ENCODE measurements around the gene RUFY3.

GRCh38 chr4:69767147-69767508 is 6.7 kb upstream of the SULT1B1 start:
- RRBS = no CpG with 5 or more reads among the region's 2 CpGs

- RRBS = no CpG with 5 or more reads among the region's 6 CpGs
Observed at GRCh38 chr4:70721475-70722334, at the start of gene RUFY3. RUFY3 (plus strand) TSS chr4:70721964.

DNA sequence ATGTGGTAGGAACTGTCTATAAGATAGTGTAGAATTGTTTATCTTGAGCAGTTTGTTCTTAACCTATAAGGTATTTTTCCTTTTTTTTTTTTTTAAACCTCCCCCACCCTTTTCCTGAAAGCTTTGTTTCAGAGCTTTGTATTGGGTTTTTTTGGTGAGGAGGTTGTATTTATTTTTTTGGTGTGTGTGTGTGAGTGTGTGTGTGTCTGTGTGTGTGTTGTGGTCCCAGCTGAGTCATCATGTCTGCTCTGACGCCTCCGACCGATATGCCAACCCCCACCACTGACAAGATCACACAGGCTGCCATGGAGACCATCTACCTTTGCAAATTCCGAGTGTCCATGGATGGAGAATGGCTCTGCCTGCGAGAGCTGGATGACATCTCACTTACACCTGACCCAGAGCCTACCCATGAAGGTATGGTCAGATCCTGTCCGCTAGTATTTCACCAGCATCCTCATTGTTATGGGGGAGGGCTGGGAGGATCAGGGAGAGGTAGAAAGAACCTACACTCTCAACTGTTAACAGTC is 636 bp downstream of the RUFY3 start:
- RRBS = no CpG with 5 or more reads among the region's 6 CpGs

GRCh38 chr4:70728107-70728755 is 6.5 kb downstream of the RUFY3 start:
- RRBS = no CpG with 5 or more reads among the region's 12 CpGs

GRCh38 chr4:70992309-70992742 is 1.1 kb upstream of the DCK start:
- RRBS = no CpG with 5 or more reads among the region's 7 CpGs

DNA sequence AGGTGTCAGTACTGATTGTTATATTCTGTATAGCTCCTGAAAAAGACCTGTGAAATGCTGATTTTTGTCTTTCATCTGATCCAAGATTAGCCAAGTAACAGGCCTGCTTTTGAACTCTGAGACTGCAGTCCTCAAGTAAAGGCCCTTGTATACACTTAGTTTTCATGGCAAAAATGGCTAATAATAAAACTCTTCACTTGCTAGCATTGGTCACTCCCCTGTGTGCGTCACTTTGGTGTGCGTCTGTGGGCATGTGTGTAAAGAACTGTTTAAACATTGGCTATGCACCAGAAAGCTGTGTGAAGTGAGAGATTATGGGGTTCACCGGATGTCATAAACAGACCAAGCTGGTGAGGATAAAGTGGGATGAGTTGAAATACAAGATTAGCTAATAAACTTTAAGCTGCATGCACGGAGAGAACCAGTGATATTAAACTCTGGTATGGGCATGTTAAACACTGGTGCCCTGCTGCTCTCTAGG is 43.2 kb downstream of the SLC4A4 start:
- RRBS = no CpG with 5 or more reads among the region's 4 CpGs

GRCh38 chr4:72953533-72954070 is 115.9 kb downstream of the COX18 start:
- RRBS = no CpG with 5 or more reads among the region's 2 CpGs

- RRBS = no CpG with 5 or more reads among the region's 3 CpGs
Observed at GRCh38 chr4:73118291-73118967, 48.9 kb upstream of the COX18 start.

DNA sequence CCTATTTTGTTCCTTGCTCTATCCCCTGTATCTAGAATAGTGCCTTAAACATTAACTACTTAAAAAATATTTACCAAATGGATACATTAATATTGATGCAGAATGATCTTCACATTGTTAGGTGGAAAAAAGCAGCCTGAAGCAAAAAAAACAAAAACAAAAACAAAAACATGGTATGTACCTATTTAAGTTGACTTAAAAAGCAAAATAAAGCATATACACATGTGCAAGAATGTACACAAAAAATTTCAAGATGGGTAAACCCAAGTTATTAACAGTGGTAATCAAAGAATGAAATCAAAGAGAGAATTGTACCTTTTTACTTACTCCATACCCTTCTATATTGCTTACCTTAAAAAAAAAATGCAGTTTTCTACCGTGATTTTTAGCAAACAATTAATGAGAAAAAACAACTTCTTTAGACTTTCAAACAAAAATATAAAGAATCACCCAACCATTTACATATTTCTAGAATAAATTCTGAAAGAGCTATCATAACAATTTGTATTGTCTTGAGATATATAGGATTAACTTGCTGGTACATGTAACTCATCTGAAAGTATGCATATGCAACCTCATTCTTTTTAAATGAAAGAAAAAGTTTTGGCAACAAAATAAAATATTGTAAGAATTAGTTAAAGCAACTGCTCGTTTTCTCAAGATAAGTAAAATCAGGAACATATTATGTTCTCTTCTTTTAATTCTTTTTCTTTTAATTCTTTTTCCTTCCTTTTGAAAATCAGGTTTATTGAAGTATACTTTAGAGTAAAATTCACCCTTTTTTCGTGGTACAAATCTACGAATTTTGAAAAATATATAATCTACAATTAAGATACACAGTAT is 66.2 kb downstream of the ANKRD17 start:
- RRBS = no CpG with 5 or more reads among the region's 4 CpGs

- RRBS = no CpG with 5 or more reads among the region's 15 CpGs
Observed at GRCh38 chr4:73249895-73250640, 8.5 kb downstream of the ANKRD17 start.

DNA sequence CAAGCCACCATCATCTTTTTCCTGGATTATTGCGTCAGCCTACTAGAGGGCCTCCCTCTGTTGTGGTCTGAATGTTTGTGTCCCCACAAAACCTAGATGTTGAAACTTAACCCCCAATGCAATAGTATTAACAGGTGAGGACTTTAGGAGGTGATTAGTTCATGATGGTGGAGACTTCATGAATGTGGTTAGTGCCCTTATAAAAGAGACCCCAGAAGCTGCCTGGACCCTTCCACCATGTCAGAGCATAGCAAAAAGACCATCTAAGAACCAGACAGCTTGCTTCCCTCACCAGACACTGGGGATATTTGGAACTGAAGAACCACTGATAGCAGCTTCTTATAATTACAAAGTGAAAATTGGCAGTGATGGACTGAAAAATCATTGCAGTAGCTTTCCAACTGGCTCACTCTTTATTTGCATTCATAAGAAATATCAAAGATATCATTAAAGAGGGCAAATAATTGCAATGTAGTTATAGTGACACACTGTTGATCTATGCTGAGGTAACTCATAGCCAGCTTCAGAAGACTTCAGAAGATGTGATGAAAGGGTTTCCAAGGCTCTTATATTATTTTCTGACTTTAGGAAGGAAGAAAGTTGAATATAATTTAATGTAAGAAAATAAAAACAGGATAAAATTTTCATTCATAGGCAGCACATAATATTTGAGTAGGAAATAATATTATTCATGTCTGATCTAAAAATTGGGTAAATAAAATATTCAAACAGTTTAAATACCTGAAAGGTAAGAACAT is 5.8 kb downstream of the RASSF6 start:
- RRBS = no CpG with 5 or more reads among the region's 1 CpG

GRCh38 chr4:73670188-73670480 is 49.9 kb upstream of the RASSF6 start:
- RRBS = no CpG with 5 or more reads among the region's 7 CpGs

DNA sequence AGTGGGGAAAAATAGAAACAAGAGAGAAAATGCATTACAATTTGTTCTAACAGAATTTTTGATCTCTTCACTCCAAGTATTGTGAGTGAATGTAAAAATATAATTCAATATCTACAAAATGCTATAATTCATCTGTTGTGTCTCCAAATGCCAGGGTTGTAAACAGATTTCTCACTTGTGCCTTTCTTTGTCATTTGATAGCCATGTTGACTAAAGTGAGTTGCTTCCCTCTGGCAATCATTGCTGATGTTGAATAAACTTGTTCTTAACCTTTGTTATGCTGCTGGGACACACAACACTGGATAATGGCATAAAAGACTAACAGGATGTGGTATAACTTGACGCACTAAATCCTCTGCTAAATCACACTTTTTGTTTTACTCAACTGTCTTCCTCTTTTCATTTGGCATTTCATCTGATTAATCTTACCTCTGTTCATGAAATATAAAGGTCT is 17.5 kb upstream of the CXCL5 start:
- RRBS = no CpG with 5 or more reads among the region's 1 CpG

DNA sequence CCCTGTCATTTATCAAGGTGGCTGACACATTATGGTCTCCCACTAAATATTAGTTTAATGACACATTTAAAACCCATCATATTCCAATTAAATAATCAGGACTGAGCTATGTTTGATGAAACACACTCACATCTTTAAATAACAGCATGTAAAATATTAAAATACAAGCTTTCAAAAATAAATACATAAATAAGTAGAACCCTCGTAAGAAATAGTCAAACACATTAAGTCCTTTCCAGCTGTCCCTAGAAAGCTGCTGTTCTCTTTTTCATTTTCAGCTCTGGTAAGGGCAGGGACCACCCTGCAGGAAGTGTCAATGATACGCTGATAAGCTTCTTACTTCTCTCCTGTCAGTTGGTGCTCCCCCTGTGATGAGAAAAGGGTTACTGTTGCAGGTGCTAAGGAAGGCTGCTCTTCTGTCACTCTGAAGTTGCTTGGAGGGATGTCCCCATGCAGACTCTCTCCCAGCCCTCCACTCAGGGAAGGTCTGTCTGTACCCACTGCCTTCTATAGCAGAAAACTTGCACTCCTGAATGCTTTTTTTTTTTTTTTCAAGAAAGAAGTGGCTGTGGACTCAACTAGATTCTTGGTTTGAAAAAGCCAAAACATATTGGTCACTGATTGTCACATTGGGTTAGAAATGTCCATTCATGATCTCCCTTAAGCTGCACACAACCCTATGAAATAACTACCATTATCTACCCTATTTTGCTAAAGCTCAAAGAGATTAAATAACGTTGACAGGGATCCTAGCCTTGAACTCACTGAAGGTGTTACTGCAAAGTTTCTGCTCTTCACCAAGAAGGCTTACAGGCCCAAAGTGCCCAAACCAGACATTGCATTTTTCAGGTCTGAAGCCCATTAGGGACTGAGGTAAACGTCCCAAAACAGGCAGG is 1.3 kb downstream of the CXCL3 start:
- RRBS = no CpG with 5 or more reads among the region's 4 CpGs

DNA sequence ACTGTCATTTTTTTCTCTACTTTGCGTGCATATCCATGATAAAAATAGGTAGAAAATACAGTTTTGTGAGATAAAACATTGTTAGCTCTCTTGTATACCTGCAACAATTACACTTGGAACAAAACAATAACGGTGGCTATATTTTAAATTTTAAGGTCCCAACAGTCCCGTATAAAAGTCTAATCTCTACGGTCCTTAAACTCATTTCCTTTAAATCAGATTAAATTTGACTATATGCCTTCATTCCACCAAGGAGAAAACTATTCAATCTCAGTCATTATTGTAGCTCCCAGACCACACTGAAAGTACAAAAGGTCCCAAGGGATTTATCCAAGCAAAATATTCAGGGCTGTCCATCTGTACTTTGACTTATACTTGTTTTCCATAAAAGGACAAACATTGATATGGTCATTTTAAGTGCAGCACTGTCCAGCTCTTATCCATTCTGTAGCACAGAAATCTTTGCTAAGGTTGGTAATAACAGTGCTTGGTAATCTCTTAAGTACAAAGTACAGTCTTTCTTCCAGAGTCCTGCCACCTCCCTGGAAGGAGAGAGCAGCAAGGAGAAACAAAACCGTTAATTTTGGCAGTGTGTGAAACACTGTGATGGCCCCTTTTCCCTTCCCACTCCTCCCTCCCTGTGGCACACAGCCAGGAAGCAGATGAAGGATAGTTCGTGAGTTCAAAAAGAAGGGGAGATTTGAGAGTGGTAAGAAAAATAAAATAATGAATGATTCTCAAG is 6.6 kb upstream of the CXCL2 start:
- RRBS = no CpG with 5 or more reads among the region's 6 CpGs

DNA sequence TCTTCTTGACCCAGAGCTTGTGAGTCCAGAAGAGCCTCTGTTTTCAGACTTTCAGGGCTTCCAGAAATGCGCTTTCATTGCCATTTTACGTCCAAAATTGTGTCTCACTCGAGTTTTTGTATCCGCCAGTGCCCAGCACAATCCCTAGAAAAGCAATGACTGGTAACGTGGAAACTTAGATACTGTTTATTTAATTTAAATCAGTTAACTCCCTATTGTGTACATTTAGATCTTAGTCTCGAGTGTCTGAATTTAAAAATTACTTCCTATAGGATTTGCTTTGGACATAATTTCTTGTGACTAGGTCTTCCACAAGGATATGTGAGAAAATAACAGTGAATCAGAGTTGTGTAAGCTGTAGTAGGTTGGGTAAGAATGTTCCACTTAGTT is 1.0 kb downstream of the MTHFD2L start:
- RRBS = no CpG with 5 or more reads among the region's 6 CpGs

DNA sequence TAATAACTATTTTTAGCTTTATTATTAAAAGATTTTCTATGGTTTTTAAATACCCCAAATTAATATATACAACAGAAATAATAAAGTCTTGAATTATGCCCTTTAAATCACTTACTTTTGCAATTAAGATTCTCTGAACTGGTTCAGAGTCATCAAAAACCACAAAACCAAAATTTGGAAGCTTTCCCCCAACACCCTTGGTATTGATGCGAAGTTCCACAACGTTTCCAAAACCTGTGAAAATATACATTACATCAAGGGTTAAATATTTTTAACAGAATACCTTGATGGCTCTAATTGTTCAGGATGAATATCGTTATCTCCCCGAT is 15.9 kb upstream of the CDKL2 start:
- RRBS = no CpG with 5 or more reads among the region's 4 CpGs

GRCh38 chr4:75661158-75661795 is 11.9 kb downstream of the G3BP2 start:
- RRBS = no CpG with 5 or more reads among the region's 9 CpGs

DNA sequence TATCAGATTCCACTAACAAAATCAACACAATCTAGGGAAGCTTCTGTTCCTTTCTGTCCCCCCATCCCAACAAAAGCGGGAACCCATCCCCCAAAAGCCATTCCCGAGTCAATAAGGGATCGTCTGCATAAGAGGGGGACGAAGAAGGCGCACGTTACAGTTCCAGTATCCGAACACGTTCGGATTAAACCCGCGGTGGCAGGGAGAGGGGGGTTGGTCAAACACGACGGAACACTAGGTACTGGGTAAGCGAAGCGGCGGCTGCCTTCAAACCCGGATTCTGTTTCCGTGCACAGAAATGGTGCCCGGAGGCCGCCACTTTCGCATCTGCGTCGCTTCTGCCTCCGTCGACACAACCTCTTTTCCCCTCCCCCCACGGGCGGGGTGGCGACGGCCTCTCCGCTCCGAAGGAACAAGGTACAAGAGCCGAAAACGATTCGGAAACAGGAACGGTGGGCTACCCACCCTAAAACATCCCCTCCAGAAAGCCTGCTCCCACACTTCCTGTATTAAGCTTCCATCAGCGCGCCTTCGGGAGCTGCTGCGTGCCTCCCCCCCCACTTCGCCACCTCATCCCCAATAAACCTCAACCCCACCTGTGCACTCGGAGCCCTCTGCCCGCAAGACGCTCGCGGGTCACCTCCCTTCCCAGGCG is 736 bp downstream of the G3BP2 start:
- RRBS = no CpG with 5 or more reads among the region's 46 CpGs